H1 (cell line): ENCODE measurements around the genes ATP8A1, GRXCR1 and CNGA1.

- RRBS, result no CpG with 5 or more reads among the region's 7 CpGs
CAGE:
- cytosol, long polyA plus RNA, result no peak
- long polyA plus RNA, result no peak
- nucleus, long polyA plus RNA, result no peak
Measured at GRCh38 chr4:41327607-41328150, 71.0 kb downstream of the UCHL1 start.

GRCh38 chr4:41613721-41614217, 75.8 kb downstream of the LIMCH1 start:
- RRBS, result no CpG with 5 or more reads among the region's 3 CpGs
CAGE:
- cytosol, long polyA plus RNA, result no peak
- long polyA plus RNA, result no peak
- nucleus, long polyA plus RNA, result no peak

DNA sequence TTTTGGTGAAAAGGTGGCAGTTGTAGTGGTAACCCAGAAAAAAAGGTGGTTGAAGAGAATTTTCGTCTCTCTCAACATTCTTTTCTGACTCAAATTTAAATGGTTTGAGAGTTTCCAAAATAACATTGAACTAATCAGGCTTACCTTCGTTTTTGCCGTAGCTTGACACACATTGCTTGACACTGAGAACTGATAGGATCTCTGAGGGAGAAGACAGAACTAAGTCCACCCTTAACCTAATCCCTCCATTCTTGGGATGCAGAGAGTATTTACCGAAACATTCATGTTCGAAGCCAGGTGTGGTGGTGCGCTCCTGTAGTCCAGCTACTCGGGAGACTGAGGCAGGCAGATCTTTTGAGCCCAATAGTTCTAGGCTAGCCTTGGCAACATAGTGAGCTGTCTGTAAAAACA, 1.0 kb downstream of the SLC30A9 start:
- RRBS, result no CpG with 5 or more reads among the region's 7 CpGs
CAGE:
- cytosol, long polyA plus RNA, result no peak
- long polyA plus RNA, result no peak
- nucleus, long polyA plus RNA, result no peak

GRCh38 chr4:42302437-42302689, 94.9 kb upstream of the SHISA3 start:
- RRBS, result 10% methylated on average over 2 of the region's 4 CpGs
CAGE:
- cytosol, long polyA plus RNA, result no peak
- long polyA plus RNA, result no peak
- nucleus, long polyA plus RNA, result no peak

- RRBS, result under 1% methylated on average over 19 of the region's 100 CpGs
CAGE:
- cytosol, long polyA plus RNA, result no peak
- long polyA plus RNA, result no peak
- nucleus, long polyA plus RNA, result no peak
Measured at GRCh38 chr4:42656758-42658029, at the start of gene ATP8A1. Gene ATP8A1 (minus strand): TSS chr4:42657105.

DNA sequence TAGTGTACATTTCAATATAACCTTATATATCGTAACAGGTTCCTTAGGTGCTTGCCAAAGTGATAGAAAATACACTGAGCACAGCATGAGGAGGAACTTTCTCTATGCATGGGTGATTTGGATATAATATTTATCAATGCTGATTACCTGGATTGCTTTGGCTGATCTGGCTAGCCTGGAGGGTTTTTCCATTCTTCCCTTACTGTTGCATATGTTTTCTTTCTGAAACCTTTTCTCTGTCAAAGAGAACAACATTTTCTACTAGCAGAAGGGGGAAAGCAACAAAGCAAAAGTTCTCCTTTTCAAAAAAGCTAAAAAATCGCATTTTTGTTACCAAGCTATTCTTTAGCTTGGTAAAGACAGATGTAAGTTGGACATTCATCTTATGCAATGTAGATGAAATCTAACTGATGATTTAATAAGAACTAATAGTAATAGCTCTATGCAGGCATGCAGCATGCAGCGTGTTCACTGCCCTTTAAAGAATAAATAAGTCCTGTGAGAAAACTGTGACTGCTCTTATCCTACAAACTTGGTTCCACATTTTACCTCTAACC, at the start of gene GRXCR1:
Gene GRXCR1 (plus strand): TSS at position 424 of the 557 bp plus-strand sequence.
- RRBS, result no CpG with 5 or more reads among the region's 3 CpGs
CAGE:
- cytosol, long polyA plus RNA, result no peak
- long polyA plus RNA, result no peak
- nucleus, long polyA plus RNA, result no peak

DNA sequence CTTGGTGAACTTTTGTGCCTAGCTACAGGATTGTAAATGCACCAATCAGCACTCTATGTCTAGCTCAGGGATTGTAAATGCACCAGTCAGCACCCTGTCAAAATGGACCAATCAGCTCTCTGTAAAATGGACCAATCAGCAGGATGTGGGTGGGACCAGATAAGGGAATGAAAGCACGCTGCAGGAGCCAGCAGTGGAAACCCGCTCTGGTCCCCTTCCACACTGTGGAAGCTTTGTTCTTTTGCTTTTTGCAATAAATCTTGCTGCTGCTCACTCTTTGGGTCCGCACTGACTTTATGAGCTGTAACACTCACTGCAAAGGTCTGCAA, 601.9 kb downstream of the KCTD8 start:
- RRBS, result no CpG with 5 or more reads among the region's 3 CpGs
CAGE:
- cytosol, long polyA plus RNA, result no peak
- long polyA plus RNA, result no peak
- nucleus, long polyA plus RNA, result no peak

GRCh38 chr4:44817749-44818120, 91.4 kb upstream of the GNPDA2 start:
- RRBS, result no CpG with 5 or more reads among the region's 2 CpGs
CAGE:
- cytosol, long polyA plus RNA, result no peak
- long polyA plus RNA, result no peak
- nucleus, long polyA plus RNA, result no peak

DNA sequence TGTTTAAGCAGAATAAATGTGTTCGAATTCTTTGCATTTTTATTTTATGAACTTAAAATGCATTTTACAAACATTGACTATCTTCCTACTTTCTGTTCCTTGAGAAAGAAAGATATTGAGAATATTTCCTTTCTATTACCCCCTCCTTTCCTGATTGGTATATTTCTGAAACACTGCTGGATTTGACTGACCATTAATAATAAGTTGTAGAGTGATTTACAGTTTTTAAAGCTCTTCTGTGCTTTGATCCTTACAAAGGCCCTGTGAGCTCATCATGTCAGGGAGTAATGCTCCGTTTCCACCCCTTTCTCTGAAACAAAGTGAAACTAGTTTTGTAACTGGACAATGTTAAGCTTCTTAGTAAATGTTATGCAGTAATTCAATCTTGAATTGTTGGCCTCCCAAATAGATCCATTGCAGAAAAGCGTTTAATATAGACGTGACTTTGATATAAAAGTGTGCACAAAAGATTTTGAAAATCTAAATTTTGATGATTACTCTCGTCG, 190.0 kb upstream of the GNPDA2 start:
- RRBS, result no CpG with 5 or more reads among the region's 6 CpGs
CAGE:
- cytosol, long polyA plus RNA, result no peak
- long polyA plus RNA, result no peak
- nucleus, long polyA plus RNA, result no peak

DNA sequence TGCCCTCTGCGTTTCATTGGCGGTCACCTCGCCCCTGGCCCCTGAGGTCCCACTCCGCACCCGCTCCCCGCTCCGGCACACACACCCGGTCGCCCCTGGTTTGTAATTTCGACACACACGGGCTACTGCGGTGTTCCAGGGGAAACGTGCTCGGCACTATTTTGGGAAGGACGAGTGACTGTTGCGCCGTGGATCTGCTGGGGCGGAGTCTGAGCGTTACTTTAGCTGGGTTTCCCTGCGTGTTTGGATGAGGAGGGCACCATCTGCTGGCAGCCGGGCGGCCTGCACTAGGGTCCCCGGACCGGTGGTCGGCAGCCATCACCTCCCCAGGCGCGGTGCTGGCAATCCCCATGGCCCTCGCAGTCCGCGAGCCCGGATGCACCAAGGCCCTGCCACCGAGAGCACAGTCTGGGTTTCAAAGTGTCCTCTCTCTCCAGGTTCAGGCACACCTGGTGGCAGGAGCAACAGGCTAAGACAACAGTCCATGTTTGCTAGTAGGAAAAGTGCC, 1.2 kb downstream of the GABRB1 start:
- RRBS, result 5% methylated on average over 8 of the region's 32 CpGs
CAGE:
- cytosol, long polyA plus RNA, result no peak
- long polyA plus RNA, result no peak
- nucleus, long polyA plus RNA, result no peak

GRCh38 chr4:47486187-47486789, 1.2 kb downstream of the ATP10D start:
- RRBS, result no CpG with 5 or more reads among the region's 7 CpGs
CAGE:
- cytosol, long polyA plus RNA, result no peak
- long polyA plus RNA, result no peak
- nucleus, long polyA plus RNA, result no peak

- RRBS, result no CpG with 5 or more reads among the region's 5 CpGs
CAGE:
- cytosol, long polyA plus RNA, result no peak
- long polyA plus RNA, result no peak
- nucleus, long polyA plus RNA, result no peak
Measured at GRCh38 chr4:47704521-47704790, 133.4 kb downstream of the CORIN start.

DNA sequence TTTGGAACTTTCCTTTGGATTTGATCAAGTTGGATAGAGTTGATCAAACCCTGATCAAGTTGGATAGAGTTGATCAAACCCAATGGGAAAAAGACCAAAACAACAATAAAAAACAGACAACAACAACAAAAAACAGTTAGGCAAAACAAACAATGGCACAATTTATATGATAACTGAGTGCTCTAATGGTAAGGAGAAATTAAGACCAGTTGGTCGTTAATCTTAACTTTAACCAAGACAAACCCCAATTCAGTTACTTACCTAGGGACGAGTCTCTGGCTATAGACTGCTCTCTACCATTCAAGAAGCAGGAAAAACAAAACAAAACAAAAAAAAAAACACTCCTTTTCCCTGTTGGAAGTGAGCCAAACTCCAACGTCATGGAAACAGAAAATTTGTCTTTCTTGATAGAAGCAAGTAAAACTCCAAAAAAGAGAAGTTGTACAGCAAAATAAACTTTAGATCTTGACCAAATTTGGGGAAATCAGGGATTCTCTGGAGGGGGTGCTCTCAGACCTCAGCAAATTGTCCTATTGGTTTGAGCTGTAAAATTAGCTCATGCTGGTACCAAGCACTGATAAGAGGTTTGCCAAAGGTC, 3.8 kb downstream of the CNGA1 start:
- RRBS, result no CpG with 5 or more reads among the region's 3 CpGs
CAGE:
- cytosol, long polyA plus RNA, result no peak
- long polyA plus RNA, result no peak
- nucleus, long polyA plus RNA, result no peak

DNA sequence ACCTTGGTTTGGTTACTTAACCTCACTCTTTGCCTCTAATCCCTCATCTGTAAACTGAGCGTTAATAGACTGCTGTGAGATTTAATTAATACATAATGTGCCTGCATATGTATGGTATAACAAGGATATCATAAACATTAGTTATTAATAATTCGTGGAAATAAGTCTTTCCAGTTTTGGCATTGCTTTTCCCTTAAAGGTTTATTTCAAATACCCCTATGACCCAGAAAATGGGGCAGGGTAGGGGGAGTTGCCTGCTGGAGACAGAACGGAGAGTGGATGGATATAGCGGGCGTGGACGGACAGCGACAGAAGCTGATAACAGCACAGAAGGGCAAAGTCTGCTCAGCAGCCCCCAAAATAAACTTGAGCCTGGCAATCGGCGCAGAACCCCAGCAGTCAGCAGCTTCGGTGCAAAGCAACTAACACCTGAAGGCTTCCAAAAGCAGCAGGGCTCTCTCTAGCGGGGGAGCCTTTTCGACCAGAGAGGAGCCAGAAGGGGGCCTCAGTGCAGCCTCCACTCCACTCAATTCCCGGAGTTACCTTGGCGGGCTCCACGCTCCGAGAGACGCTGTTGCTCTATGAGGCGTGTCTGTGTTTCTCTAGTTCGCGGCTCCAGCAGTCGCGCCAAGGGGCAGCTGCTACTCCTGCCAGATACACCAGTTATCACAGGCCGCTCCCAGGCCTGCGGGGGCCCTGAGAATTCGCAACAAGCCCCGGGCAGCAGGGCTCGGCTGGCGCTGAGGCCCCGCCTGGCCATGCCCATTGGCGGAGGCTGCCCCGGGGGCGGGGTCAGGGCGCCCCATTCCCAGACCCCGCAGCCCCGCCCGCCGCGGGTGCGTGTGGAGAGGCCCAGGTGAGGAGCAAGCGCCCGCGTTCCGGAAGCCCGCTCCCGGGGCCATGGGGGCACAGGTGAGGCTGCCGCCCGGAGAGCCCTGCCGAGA, at the start of gene CNGA1:
Gene CNGA1 (minus strand): TSS at position 742 of the 944 bp plus-strand sequence.
- RRBS, result under 1% methylated on average over 14 of the region's 48 CpGs
CAGE:
- cytosol, long polyA plus RNA, result start-site peak on the plus strand centred at position 846 of the sequence, 27 bp wide, 91 reads
- long polyA plus RNA, result start-site peak on the plus strand centred at position 843 of the sequence, 26 bp wide, 71 and 61 reads in 2 replicates
- nucleus, long polyA plus RNA, result start-site peak on the plus strand centred at position 833 of the sequence, 6 bp wide, 43 reads

DNA sequence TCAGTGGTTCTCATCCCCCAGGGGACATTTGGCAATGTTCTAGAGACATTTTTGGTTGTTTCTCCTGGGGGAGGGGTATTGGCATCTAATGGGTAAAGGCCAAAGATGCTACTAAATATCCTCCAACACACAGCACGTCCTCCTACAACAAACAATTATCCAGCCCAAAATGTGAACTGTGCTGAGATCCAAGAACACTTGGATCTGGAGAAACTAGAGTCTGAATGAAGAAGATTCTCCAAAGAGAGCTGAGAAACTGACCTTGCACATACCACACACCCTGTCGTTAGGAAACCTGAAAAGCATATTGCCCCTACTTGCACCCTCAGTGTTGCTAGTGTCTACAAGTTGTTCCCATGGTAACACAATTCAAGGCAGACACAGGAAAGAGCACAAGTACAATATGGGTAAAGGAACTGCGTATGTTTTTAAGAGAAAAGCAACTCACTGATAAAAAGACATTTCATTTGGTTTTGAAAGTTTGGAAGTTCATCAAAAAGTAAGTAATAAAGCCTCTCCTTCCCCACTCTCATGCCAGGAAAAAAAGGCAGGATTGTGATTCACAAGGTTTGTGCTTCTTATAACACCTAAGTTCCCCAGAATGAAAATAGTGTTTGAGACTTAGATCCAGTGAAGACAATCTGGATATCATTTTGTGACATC, 42.0 kb downstream of the NIPAL1 start:
- RRBS, result no CpG with 5 or more reads among the region's 3 CpGs
CAGE:
- cytosol, long polyA plus RNA, result no peak
- long polyA plus RNA, result no peak
- nucleus, long polyA plus RNA, result no peak

GRCh38 chr4:48137797-48138242, 3.8 kb upstream of the TXK start:
- RRBS, result no CpG with 5 or more reads among the region's 1 CpG
CAGE:
- cytosol, long polyA plus RNA, result no peak
- long polyA plus RNA, result no peak
- nucleus, long polyA plus RNA, result no peak

DNA sequence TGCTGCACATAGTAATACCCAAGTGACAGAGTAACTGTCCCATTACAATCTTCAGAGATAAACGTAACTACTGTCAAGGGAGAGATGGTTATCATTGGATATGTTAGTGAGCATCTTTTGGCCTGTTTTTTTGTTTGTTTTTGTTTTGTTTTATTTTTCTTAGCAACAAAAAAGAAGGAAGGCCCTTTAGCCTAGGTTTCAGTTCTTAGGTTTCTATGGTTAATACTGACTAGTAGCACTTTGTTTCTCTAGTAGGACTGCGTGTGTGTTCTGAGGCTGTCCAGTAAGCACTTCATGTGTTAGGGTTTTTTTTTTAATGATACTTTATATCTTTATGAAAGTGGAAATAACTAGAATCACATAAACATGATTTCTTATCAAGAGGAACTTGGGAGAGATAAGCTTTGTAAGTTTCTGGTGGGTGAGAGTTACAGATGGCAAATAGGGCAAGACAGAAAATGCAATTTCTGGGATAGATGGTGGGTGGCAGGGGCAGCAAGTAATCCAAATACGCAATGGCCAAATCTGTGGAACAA, 59.5 kb upstream of the TXK start:
- RRBS, result no CpG with 5 or more reads among the region's 3 CpGs
CAGE:
- cytosol, long polyA plus RNA, result no peak
- long polyA plus RNA, result no peak
- nucleus, long polyA plus RNA, result no peak

GRCh38 chr4:48699955-48700266, 80.2 kb downstream of the FRYL start:
- RRBS, result no CpG with 5 or more reads among the region's 4 CpGs
CAGE:
- cytosol, long polyA plus RNA, result no peak
- long polyA plus RNA, result no peak
- nucleus, long polyA plus RNA, result no peak

DNA sequence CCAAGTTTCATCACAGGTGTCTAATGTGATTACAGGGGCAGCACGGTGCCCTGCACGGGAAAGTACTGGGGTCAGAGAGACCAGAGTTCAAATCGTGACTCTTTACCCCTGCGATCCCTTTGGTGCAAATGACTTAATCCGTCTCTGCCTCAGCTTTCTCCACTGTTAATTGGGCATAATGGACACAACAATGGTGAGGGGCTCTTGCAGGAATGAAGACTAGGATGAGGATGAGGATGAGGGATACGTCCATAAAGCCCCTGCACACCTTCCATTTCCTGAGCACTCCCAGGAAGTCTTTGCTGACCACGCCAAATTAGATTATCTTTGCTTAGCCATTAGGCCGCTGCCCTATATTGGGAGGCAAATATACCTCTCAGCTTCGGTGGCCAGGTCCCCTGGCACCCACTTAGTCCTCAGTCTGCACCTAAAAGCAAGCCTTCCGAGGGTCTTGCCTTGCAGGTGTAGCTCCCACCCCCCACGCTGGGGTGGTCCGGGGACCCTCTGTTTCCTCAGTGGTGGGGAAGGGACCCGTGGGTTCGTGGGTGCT, 755 bp downstream of the OCIAD2 start:
- RRBS, result no CpG with 5 or more reads among the region's 14 CpGs
CAGE:
- cytosol, long polyA plus RNA, result no peak
- long polyA plus RNA, result no peak
- nucleus, long polyA plus RNA, result no peak

DNA sequence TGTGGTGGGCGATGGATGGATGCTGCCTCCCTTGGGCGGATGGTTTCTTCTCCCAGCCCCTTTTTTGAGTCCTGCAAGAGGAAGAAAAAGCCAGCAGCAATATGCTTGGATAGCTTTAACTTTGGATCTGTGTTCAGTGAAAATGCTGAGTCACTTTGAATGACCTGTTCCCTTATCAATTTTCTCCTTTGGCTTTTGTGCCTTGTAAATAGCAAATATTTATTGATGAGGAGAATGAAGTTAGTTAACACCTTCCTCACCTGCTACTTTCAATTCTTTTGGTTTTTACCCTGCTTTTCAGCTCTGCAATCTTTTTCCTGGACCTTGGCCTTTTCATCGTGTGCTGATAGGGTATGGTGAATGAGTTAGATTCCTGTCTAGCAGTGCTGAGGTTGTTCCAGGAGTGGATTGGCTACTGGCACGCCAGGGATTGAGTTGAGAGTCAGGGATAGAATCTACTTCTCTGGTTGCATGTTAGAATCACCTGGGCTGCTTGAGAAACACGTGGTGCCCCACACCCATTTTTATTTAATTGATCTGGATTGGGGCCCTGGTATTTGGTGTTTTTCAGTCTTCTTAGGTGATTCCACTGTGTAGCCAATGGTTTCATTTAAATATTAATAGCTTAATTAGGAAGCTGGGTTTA, 10.3 kb downstream of the DCUN1D4 start:
- RRBS, result no CpG with 5 or more reads among the region's 5 CpGs
CAGE:
- cytosol, long polyA plus RNA, result no peak
- long polyA plus RNA, result no peak
- nucleus, long polyA plus RNA, result no peak